Left lung (tissue), 1 donor: ENCODE data around the genes HTR1D, GALE and RCAN3.

DNA sequence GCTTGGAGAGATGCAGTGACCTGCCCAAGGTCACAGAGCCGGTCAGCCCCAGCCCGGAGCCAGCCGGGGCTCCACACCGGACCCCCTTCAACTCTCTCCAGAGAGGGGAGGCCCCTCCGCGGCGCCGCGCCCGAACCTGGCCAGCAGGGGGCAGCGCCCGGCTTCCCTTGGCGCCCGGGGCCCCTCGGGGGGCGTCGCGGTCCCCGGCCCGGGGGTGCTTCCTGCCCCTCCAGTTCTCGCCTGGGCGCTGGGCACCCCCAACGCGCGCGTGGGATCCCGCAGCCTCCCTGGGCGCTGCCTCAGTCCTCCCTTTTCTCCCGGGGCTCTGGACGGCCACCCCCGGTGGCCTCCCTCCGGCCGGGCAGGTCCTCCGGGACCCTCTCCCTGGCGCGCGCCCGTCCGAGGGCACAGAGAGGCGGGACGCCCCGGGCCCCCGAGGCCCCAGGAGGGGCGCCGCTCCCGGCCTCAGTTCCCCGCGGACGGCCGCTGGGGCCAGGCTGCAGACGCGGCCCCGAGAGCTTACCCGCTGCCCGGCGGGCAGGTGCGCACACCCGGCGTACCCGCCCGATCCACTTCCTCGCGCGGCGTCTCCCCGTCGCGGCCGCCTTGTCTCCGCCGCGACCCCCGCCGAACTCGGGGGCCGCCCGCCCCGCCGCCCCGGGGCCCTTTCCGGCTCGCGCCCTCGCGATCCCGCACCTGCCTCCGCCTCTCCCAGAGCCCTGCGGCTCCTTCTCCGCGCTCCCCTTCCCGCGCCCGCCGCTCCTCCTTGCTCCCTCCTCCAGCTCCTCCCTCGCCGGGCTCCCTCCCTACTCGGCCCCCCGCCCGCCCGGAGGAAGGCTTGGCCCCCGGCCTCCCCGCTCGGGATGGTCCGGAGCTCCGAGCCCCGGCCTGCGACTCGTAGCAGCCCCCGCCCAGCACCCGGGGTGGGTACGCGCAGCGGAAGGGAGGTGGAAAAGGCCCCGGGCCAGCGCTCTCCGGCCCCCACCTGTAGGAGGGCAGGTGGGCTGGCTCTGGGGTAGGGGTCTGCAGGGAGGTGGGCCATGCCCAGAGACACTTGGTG, at the start of gene HTR1D:
TSS of gene HTR1D (minus strand) at position 735 of the 1,060 bp plus-strand sequence.
- PRO-cap: no peak

- PRO-cap: no peak
Observed at GRCh38 chr1:23224908-23225480, 7.7 kb upstream of the HTR1D start.

- PRO-cap: no peak
Observed at GRCh38 chr1:23318464-23318835, 25.6 kb downstream of the HNRNPR start.

- PRO-cap: no peak
Observed at GRCh38 chr1:23525781-23526811, 4.9 kb downstream of the E2F2 start.

- PRO-cap: unidirectional peak, minus-strand start at chr1:23557345; unidirectional peak, minus-strand start at chr1:23557648; unidirectional peak, minus-strand start at chr1:23557753
Observed at GRCh38 chr1:23557124-23557932, 2.0 kb downstream of the ID3 start.

- PRO-cap: no peak
Observed at GRCh38 chr1:23567970-23568125, 8.5 kb upstream of the ID3 start.

DNA sequence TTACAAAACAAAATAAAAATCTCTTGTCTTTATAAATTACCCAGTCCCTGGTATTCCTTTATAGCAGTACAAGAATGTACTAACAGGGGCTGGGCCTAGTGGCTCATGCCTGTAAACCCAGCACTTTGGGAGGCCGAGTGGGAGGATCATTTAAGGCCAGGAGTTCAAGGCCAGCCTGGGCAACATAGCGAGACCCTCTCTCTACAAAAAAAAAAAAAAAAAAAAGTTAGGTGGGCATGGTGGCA, 36.5 kb upstream of the ID3 start:
- PRO-cap: no peak

DNA sequence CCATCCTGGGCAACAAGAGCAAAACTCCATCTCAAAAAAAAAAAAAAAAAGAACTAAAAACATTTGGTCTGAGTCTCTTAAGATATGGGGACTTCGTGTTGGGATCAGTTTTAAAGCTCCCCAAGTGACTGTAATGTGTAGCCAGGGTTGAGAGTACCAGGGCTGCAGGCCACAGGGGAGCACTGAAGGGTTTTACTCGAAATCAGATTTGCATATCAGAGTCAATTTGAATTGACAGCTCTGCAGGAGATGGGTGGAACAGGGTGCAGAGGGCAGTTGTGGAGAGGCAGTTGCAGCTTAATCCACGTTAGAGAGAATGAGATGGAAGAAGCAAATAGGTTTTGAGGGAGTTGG, 20.7 kb upstream of the ELOA start:
- PRO-cap: no peak

GRCh38 chr1:23743641-23744327, 513 bp downstream of the ELOA start:
- PRO-cap: bidirectional peak, plus-strand start at chr1:23743895, minus-strand start at chr1:23743866; bidirectional peak, plus-strand start at chr1:23744094, minus-strand start at chr1:23744061

- PRO-cap: bidirectional peak, plus-strand start at chr1:23800955, minus-strand start at chr1:23800734
Observed at GRCh38 chr1:23800624-23801205, at the start of gene GALE. Gene GALE, minus strand, starts transcription at chr1:23800754.

GRCh38 chr1:23804321-23804666, 3.7 kb upstream of the GALE start:
- PRO-cap: no peak

DNA sequence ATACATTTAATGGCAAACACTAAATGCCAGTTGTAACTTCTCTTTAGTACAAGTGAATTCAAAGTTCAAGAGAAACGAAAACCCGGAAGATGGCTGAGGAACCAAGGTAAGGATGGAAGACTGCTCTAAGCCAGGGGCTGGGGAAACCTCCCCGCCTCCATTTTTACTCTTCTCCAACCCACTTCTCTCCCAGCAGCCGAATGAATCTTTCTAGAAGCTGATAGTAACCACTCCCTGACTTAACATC, 1.2 kb downstream of the FUCA1 start:
- PRO-cap: no peak

GRCh38 chr1:23909346-23909849, 3.8 kb downstream of the CNR2 start:
- PRO-cap: no peak

GRCh38 chr1:23958767-23959774, 557 bp upstream of the PNRC2 start:
- PRO-cap: bidirectional peak, plus-strand start at chr1:23959168, minus-strand start at chr1:23958947; bidirectional peak, plus-strand start at chr1:23959828, minus-strand start at chr1:23959643

DNA sequence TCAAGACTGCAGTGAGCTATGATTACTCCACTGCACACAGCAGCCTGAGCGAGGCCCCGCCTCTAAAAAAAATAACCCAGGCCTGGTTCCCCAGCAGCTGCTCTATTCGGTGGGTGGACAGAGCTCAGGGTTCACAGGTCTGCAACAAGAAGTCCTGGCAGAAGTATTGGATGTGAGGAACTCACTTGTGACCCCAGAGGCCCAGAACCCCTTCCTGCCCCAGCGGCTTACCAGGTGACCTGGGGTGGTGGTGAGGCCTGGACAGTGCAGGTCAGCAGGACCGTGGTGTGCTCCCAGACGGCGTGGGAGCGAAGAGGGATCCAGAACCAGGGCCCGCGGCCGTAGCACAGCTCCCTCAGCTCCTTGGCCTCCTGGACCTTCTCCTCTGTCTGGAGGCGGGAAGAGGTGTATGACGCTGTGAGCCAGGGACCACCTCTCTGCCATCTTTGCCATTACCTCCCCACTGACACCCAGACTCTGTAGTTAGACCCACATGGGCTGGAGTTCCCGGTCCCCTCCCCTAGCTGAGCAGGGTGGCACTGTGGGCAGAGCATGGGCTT, 6.2 kb downstream of the MYOM3 start:
- PRO-cap: no peak

GRCh38 chr1:24108289-24109428, 3.3 kb downstream of the MYOM3 start:
- PRO-cap: unidirectional peak, minus-strand start at chr1:24108964

DNA sequence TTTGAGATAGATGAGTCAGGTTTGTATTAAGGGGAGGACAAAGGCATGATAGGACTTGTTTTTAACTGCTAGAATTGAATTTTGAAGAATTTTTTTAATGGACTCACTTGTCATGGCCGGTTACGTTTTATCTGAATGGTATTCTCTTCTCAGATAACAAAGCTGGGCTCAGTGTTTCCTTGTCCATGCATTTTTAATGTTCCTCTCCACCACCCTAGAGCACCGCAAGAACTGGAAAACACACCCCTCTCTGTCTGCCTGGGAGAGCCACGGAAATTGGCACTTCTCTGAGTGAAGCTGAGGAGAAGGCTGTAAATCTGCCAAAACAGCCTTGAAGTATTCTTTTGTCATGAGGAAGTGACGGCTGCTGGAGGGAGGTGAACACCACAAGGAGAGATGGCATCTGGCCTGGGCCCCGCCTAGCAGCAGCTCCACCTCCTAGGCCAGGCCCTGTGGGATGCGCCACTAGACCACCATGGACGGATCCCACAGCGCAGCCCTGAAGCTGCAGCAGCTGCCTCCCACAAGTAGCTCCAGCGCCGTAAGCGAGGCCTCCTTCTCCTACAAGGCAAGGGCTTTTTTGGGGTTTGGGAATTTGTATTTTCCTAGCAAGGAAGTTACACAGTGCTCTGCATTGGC, 3.6 kb downstream of the NIPAL3 start:
- PRO-cap: no peak

DNA sequence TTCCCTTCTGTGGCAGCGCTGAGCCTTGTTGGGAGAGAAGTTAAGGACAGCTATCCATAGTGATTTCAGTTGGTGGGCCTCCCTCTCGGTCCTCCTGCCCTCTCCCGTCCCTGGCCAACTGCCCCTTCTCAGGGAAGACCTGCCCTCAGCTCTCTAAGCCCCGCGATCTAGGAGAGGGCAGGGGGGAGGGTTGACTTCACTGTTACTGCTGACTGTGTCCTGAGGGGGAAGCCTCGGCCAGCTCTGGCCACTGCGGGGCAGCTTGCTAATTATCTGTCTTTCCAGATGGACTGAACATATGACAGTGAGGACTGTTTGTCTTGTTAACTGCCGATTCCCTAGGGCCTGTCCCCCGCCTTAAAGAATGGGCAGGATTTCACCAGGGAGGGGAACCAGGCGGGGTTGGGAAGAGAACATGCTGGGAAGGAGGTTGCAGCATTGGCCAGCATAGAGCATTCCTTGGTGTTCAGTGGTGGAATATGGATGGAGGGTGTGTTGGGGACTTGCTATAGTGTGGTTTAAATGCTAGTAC, 22.8 kb downstream of the NIPAL3 start:
- PRO-cap: no peak

GRCh38 chr1:24502645-24503505, at the start of gene RCAN3:
Gene RCAN3, plus strand, starts transcription at chr1:24502836.
- PRO-cap: bidirectional peak, plus-strand start at chr1:24502836, minus-strand start at chr1:24502840; bidirectional peak, plus-strand start at chr1:24503268, minus-strand start at chr1:24503098

DNA sequence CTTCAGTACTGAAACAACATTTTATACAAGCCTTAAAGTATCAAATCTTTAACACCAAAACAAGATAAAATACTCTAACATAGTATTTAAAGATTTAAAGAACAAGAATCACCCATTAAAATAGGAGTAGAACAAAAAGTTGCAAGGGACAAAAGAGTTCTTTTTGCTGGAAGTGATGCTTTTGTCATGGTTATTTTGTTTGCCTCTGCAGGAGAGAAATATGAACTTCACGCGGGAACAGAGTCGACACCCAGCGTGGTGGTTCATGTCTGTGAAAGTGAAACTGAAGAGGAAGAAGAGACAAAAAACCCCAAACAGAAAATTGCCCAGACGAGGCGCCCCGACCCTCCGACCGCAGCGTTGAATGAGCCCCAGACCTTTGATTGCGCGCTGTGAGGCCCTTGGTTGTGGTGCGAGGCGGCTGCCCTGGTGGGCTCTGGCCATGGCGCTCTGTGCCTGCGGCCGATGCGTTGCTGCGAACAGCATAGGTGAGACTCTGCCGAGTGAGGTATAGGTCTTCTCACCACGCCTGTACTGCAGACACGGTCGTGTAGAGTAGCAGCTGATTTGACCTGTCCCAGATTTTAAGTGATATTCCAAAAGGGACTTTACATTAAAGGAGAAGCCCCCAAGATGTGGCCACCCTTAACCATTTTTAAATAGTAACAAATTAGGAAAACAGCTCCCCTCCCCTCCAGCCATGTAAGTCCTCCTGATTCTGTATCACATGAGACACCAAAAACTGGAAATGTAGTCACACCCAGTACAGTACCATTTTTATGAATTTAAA, 20.8 kb upstream of the NCMAP start:
- PRO-cap: no peak